ENCODE measurements around the gene STAT5B.

DNA sequence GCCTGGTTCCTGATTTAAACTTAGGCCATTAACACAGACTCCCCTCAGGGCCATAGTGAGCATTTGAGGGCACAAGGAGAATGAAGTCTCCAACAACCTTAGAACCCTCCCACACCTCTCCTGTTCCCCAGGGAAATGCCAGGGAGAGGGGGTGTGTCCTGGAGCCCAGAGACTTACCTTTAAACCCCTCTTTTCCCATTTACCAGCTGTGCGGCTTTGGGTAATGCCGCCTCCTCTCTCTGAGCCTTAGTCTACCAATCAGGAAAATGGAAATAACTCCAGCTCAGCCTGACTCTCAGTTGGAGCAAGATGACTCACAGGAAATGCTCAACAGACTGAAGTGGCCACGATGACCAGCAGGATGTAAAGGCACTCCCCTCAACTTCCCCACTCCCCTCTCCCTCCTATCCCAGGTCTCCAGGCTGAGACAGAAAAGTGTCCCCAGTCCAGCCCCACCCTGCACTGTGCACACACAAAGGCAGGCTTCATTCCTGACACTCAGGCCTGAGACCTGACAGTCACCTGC is 2.9 kb upstream of the KRT15 start:
- PRO-cap = no peak
- RAMPAGE, long total RNA, 3 experiments = no peak in any of the 3 experiments

- PRO-cap = no peak
- RAMPAGE, long total RNA, 3 experiments = no peak in any of the 3 experiments
Measured at GRCh38 chr17:41538708-41539126, 10.6 kb upstream of the KRT19 start.

DNA sequence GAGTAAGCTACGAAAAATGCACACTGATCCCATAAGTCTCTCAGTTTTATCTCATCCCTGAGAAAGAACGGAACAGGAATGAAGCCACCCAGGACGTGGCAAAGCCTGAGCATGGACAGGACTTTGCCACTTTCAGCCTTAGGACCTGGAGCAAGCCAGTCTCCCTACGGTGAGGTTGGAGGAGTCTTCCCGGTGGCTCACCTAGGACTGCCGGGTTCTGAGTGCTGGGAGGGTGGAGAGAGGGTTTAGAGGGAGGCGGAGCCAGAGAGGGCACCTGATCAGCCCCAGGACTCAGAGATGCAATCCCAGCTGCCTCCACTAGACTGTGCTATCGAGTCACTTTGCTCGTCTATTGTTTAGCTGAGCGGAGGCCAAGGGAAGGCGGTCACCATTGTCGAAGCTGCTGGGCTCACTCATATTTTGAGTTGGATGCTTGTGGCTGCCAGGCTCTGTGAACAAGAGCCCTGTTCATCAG is 7.2 kb downstream of the KRT14 start:
- PRO-cap = no peak
- RAMPAGE, long total RNA, 3 experiments = no peak in any of the 3 experiments

GRCh38 chr17:41588206-41588906 is 1.7 kb upstream of the KRT14 start:
- PRO-cap = no peak
- RAMPAGE, long total RNA, 3 experiments = no peak in any of the 3 experiments

- PRO-cap = no peak
- RAMPAGE, long total RNA, 3 experiments = no peak in any of the 3 experiments
Measured at GRCh38 chr17:41628429-41628987, 4.1 kb upstream of the KRT17 start.

DNA sequence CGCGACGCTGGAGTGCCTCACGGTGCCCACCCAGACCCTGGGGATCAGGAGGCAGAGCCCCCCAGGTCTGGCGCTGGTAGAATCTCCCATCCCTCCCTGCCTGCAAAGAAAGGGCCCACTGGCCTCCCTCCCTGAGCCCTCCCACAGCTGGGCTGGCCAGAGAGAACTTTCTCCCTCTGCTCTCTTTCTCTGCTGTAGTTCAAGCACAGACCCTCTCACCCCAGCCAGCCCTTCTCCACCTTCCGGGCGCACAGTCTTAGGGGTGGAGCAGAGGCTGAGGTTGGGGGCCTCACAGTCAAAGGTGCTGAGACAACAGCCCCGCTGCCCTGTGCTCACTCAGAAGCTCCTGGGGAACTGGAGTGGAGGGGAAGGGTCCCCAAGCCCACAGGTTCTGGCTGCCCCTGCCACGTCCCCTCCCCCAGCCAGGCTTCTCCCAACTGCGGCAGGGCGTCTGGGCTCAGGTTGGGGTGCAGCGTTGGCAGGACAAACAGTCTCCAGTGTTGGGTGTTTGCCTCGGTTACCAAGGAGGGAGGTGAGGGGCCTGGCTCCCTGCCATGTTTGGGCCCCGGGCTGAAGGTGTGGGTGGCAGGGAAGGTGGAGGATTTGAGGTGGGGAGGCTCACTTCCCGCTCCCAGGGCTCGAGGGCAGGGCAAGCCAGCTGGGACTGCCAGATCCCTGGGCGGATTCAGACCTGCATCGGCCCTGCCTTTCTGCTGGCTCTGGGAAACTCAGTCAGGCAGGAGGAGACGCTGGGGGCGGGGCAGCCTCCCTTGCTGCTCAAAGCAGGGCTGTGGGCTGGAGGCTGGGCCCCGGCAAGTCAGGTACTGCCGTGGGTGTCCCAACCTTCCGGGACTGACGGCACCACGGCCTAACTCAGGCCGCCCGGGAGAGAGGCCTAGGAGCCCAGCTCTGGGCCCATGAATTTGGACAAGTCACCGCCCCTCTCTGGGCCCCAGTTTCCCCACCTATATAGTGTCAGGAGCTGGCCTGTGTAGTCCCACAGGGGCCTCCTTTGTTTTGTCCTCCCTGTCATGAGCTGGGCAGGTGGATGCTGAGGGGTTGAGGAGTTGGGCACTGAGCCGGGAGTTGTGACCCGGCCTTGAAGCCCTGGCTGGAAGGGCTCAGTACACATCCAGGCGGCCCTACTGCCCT is 31.2 kb upstream of the KRT17 start:
- PRO-cap = no peak
- RAMPAGE, long total RNA, 3 experiments = no peak in any of the 3 experiments

DNA sequence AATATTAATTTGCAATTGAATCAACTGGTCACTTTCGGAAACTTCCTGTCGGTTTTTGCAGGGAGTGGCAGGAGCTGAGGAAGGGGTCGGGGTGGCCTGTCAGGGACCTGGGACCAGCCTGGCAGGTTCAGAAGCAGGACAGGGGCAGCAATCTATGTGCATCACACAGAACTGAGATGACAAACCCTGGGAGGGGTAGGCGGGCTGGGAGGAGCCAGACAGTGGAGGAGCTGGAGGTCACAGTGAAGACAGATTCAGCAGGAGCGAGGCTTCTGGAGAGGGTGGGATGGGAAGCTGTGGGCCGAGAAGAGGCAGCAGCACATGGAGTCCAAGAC is 6.5 kb upstream of the GAST start:
- PRO-cap = no peak
- RAMPAGE, long total RNA, 3 experiments = no peak in any of the 3 experiments

GRCh38 chr17:41772500-41773709 is 13.6 kb downstream of the JUP start:
- PRO-cap = no peak
- RAMPAGE, long total RNA, 3 experiments = no peak in any of the 3 experiments

DNA sequence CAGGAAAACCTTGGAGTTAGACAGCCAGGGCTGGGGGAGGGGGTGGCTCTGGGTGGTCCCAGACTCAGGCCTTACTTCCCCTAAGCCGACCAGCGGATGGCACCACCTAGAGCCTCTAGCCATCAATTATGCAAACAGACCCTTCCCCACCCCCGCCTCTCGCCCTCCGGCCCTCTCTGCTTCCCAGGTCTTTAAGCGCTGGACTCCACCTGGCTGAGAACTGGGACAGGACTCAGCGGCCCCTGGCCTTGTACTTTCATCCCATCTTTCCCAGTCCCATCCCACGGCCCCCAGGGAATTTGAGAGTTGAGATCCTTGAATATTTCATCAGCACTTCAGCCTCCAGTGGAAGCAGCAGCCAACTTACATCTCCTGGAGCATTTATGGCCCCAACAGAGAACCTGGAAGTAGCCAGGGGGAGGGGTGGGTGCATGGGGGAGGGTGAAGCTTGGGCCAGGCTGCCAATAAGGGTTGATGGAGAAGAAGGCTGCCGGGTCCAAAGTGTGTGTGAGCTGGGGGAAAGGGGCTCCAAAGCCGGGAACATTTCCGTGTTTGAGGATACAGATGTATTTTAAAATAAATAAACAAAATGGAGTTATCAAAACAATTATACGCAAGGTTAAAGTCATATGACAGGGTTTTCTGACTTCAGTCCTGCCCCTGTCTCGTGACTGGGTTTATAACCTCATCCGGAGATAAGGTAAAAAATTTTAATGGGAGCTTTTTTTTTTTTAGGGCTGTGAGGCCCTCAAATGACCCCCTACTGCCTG is 7.5 kb upstream of the JUP start:
- PRO-cap = no peak
- RAMPAGE, long total RNA, 3 experiments = no peak in any of the 3 experiments

DNA sequence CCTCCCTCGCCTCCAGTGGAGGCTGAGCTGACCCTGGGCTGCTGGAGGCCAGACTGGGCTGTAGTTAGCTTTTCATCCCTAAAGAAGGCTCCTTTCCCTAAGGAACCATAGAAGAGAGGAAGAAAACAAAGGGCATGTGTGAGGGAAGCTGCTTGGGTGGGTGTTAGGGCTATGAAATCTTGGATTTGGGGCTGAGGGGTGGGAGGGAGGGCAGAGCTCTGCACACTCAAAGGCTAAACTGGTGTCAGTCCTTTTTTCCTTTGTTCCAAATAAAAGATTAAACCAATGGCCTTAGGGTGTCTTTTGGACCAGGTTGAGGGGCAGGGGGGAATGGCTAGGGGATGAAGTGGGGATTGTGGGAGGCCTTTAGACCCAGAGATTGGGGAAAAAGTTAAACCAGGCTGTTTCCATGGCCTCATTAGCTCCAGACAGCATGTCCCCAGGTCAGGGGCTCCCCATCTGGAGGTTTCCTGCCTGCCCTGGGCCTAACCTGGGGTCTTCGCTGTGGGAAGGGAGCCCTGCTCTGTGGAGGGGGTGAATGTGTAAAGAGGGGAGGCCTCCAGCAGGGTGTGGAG is 10.2 kb downstream of the FKBP10 start:
- PRO-cap = no peak
- RAMPAGE, long total RNA, 3 experiments = no peak in any of the 3 experiments

- PRO-cap = no peak
- RAMPAGE, long total RNA, 3 experiments = no peak in any of the 3 experiments
Measured at GRCh38 chr17:41868540-41869231, 3.5 kb upstream of the KLHL11 start.

DNA sequence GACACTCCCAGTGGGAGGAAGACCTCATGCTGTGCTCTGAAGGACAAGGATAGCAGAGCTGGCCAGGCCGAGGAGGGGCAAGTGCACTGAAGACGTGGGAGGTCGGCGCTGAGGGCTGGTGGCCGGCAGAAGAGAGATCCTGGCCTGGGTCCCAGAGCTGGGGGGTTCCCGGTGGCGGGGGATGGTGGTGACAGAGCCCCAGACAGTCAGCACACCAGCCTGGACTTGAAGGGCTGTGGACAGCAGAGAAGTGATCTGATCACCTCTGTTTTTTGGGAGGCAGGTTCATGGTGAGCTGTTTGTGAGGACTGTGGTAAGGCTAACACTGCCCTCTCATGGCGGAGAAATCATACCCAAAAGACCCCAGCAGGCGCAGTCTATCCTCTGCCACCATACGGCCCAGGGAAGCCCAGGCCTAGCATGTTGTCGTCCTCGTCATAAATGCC is 7.0 kb upstream of the CNP start:
- PRO-cap = no peak
- RAMPAGE, long total RNA, 3 experiments = no peak in any of the 3 experiments

DNA sequence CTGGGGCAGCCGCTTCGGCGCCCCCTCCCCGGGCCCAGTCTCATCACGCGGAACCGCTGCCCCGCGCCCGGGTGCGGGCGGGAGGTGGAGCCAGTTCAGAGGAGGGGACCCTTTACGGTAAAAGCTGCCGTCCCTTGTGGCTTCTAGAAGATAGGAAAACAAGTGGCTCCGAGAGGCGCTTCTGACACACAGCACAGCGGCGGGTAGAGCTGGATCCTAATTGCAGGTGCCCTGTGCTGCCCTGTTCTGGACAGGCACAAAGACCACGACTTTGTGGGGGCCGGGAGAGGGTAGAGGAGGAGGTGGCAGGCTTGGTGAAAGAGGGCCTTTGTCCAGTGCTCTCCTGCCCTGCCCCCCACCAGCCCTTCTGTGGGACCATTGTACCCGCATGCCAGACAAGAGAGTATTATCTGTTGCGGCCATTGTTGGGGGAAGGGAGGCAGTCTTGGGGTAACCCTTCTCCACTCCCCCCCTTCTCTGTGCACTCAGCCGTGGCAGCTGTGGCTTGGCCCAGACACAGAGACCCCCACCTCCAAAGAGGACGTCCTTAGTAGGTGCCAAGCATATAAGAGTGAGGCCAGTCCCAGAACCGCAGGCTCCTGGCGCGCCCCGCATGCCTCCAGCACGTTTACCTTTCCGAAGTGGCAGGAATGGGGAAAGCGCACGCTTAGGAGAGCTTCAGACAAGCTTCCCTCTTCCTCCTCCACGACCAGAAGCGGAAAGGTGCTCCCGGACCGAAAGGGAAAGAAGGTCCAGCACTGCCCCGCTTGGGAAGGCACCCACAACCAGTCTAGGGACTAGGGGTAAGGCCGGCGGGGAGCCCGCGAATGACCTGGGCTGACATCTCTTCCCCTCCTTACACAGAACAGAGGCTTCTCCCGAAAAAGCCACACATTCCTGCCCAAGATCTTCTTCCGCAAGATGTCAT is 873 bp downstream of the CNP start:
- PRO-cap = unidirectional peak, minus-strand start at position 36 of the sequence; bidirectional peak, plus-strand start at position 594 of the sequence, minus-strand start at position 218 of the sequence
- RAMPAGE, long total RNA, 3 experiments = start-site peak on the plus strand in 2 of 3 experiments, centred at positions 580 to 585 of the sequence, 16 to 34 reads per replicate

GRCh38 chr17:42072248-42072863 is 22.0 kb upstream of the C17orf113 start:
- PRO-cap = no peak
- RAMPAGE, long total RNA, 3 experiments = no peak in any of the 3 experiments

GRCh38 chr17:42076788-42077224 is 21.5 kb downstream of the ZNF385C start:
- PRO-cap = no peak
- RAMPAGE, long total RNA, 3 experiments = no peak in any of the 3 experiments

- PRO-cap = bidirectional peak, plus-strand start at chr17:42088489, minus-strand start at chr17:42088320
- RAMPAGE, long total RNA, 3 experiments = no peak in any of the 3 experiments
Measured at GRCh38 chr17:42088025-42088763, 10.1 kb downstream of the ZNF385C start.

DNA sequence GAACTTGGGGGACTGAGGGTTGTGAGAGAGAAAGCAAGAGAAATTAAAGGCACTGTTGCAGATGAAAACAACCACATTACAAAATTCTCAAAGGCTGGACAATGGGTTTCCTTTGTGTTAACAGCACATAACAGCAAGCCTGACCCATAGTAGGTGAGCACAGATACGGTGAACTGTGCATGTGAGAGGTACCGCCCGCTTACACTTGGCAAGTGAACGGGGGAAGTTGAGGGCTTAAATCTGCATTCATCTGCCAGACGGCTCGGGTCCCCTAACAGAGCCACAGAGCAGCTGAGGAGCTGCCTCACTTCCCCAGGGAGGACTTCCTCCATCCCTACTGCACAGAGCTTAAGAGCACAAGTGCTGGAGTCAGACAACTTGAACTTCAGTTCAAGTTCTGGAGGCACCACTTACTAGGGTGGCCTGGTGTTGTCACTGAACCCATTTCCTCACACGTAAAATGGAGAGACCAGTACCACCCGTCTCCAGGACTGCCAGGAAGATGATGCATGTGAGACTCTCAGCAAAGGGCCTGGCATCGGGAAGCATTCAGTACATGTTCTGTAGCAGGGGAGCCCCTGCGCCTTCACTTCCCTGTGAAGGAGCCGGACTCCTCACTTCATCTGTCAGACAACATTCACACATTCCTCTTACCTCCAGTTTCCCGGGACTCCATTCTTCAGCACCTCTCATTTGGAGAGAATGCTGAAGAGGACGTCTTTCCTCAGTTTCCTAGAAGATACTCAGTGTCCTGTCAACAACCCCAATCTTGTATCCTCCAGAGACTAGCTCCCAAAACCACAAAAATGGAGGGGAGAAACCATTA is 13.3 kb downstream of the RAB5C start:
- PRO-cap = no peak
- RAMPAGE, long total RNA, 3 experiments = no peak in any of the 3 experiments

GRCh38 chr17:42153515-42154817 is 823 bp downstream of the RAB5C start:
- PRO-cap = no peak
- RAMPAGE, long total RNA, 3 experiments = no peak in any of the 3 experiments

DNA sequence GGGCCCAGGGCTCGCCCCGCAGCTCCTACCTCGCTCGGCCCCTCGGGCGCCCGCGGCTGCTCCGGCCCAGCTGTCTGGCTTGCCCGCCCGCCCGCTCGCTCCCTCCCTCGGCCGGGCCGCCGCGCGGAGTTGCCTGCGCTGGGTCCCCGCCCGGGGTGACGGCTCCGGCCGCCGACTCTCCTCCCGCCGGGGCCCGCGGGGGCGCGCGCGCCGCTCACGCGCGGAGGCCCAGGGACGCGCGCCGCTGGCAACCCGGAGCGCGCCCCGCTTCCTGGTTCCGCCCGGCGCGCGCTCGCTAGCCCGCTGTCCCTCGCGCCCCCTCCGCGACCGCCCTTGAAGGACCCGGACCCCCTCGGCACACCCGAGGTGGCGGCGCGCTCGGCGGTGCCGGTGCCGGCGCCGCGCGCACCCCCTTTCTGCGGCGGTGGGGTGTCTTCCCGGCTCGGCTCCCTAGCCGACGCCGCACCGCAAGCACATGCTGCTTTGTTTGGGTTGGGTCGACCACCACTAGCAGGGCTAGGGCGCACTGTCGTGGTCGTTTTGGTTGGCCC is at the start of gene STAT5B:
TSS of gene STAT5B (minus strand) at position 173 of the 551 bp plus-strand sequence.
- PRO-cap = bidirectional peak, plus-strand start at position 260 of the sequence, minus-strand start at position 157 of the sequence
- RAMPAGE, long total RNA, 3 experiments = start-site peak on the minus strand in 1 of 3 experiments, centred at position 126 of the sequence, 19 reads per replicate

DNA sequence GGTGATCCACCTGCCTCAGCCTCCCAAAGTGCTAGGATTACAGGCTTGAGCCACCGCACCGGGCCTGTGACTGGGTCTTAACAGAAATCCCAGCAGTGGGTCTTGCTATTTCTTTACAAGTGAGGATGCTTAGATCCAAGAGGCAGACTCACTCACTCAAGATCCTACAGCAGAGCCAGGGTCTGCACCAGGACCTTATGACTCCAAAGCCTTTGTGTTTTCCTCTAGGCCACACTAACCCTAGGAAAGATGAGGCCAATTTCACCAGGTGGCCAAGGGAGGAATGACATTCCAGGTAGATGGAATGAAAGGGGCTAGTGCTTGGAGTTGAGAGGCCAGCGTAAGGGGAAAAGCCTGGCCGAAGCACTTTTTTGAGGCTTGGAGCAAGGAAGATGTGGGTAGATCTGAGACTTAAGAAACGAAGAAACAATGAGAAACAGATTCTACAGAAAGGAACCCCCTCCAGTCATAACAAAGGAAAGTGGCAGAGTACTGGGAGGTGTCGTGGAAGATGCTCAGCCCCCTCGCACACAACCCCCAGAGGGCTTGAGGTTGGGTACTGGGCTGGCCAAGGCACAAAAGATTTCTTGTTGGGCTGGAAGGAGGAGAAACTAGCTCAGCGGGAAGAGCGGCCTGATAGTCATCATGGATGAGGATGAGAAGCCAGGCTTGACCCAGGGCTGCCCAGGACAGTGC is 5.6 kb upstream of the STAT5A start:
- PRO-cap = no peak
- RAMPAGE, long total RNA, 3 experiments = no peak in any of the 3 experiments